Pericardium fibroblast (primary cell): ENCODE measurements around a stretch of chr7.

- RAMPAGE, long total RNA = no peak
Observed at GRCh38 chr7:131684-132245, 60.6 kb upstream of the FAM20C start.

DNA sequence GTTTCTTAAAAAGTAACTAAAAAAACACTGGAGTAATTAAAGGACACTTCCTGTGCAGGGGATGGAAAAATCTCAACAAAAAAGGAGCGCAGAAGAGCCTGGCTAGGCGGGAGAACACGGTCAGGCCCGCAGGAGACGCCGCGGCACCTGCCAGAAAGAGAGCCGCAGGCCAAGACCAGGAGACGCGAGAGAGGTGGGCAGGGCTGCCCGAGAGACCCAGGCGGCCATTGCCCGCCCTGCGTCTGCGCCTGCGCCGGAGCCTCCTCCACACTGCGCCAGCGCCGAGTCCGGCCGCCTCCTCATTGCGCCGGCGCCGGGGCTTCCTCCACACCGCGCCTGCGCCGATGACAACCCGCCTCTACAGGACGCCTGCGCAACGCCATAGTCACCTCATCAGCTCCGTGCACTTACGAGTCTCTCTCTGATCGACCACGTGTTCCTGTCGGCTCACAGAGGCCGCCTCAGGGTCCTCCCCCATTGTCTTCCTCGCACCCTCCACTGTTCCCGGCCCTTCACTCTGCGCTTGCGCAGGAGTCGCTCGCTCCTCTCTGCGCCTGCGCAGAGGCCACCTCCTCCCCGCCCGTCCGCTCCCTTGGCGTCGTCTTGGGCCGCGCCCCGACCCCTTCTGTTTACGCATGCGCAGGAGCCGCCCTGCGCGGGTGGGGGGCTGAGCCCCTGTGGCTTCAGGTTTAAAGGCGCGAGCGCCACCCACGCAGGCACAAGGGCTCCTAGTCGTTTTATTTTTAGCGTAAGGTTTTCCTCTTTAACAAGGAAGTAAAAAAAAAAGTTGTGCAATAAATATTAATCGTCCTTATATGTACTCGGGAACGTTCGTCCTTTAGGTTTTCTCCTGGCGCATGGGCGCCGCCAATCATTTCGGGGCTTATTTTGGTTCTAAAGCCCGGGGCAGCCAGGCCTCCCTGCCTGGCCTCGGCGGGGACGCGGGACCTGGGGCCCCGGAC, 43.2 kb upstream of the FAM20C start:
- RAMPAGE, long total RNA = start-site peak on the plus strand centred at position 828 of the sequence, 29 bp wide, 15 and 6 reads in 2 replicates

GRCh38 chr7:197668-197967, 5.2 kb downstream of the FAM20C start:
- RAMPAGE, long total RNA = no peak

DNA sequence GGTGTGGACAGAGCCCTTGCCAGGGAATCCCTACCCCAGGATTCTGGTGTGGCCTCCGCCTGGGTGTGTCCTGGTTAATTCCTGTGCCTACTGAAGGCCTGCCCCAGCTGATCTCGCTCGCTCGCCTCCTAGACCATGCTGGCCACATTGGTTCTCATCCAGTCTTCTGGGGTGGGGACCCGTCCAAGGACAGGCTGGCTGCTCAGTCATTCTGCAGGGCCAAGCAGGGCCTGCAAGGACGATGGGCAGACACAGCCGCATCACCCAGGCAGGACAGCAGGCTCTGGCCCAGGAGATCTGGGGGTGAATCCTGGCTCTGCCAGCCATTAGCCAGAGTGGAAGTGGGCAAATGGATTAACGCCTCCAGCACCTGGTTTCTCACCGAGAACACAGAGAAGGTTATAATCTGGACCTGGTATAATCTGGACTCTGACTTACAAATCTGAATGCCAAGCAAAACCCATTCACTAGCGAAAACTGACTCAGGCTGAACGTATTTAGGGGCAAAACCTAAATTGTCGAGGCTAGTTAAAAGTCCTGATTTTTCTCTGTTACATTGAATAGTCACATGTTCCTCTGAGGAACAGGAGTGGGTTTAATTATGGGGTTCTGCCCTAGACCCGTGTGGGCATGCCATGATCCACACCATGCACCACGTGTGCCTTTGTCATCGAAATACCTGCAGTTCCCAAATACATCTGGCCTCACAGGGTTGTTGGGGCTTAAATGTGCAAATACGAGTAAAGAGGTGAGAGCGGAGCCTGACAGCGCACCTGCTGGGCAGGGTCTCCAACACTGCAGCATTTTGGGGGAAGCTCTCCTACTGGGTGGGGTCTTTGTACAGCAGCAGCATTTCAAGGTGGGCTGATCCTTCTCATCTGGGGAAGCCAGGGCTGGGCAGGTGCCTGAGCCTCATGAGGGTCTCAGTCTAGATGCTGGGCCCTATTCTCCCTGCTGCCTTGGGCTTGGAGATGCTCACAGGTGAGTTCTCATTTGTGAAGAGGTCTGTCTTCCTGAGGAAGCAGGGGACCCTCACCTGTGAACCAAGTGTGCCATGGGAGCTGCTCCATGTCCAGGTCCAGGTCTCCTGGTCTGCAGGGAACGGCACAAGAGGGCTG, 6.0 kb downstream of the FAM20C start:
- RAMPAGE, long total RNA = no peak

DNA sequence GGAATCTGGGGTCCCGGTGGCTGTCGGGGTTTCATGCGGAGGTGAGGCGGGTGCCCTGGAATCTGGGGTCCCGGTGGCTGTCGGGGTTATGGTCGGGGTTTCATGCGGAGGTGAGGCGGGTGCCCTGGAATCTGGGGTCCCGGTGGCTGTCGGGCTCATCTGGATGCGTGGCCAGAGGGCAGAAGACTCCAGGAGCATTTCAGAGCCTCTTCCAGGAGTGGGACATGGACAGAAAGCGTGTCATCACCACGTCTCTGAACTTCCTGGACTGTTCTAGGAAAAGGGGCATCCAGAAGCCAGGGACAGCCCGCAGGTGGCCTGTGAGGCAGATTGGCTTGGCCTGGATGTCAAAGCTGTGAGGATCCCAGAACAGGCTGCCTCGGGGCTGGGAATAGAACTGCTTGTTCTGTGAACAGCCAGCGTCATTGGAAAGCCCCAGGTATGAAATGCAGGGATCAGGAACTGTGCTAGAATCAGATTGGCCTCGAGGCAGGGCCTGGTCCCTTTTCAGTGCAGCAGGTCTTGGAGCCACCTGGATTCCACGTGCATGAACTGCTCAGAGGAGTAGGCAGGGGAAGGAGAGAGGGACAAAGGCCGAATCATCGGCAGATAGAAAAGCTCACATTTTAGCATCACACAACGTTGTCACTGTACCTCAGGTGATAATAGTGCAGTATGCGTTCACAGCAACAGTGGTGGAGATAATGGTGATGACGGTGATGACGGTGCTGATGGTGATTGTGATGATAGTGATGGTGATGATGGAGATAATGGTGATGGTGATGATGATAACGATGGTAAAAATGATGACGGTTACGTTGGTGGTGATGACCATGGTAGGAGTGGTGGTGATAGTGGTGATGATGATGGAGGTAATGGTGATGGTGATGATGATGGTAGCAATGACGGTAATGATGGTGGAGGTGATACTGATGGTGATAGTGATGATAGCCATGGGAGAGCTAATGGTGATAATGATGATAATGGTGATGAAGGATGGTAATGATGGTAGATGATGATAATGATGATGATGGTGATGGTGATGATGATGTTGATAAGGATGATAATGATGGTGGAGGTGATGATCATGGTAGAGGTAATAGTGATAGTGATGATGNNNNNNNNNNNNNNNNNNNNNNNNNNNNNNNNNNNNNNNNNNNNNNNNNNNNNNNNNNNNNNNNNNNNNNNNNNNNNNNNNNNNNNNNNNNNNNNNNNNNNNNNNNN, 44.8 kb downstream of the FAM20C start:
- RAMPAGE, long total RNA = no peak

DNA sequence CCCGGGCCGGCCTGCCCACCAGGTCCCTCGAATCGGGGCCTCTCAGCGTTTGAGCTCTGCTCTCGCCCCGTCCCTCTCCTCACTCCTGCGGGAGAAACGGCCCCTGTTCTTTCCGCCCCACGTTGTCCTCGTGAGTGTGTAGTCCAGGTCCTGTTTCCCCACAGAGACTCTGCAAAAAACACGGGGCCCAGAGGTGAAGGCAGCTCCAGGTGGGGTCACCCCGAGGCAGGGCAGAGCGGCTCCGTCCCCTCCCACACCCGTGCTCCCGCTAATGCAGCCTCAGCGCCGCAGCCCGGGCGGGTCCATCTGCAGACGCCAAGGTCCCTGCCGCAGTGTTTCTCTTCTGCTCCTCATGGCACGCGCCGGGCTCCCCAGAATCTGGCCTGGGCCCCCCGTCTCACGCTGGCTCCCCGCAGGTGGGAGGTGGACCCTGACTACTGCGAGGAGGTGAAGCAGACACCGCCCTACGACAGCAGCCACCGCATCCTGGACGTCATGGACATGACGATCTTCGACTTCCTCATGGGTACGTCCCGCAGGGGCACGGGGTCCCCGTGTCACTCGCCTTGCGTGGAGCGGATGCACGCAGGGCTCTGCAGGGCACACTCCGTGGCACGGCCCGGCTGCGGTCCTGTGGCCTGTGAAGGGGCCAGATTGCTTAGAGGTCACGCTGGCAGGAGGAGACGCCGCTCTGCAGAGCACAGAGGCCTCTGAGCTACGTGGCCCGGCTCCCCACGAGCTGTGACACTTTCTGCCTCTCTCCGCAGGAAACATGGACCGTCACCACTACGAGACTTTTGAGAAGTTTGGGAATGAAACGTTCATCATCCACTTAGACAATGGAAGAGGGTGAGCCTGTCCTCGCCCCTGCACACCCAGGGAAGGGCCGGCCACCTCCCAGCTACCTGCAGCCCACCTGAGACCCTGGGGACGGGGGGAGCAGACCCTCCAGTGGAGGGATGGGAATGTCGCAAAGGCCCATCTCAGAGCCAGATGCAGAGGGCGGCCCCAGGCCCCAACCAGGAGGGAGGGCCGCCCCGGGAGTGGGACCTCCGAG, 33.4 kb upstream of the FOXL3 start:
- RAMPAGE, long total RNA = no peak

DNA sequence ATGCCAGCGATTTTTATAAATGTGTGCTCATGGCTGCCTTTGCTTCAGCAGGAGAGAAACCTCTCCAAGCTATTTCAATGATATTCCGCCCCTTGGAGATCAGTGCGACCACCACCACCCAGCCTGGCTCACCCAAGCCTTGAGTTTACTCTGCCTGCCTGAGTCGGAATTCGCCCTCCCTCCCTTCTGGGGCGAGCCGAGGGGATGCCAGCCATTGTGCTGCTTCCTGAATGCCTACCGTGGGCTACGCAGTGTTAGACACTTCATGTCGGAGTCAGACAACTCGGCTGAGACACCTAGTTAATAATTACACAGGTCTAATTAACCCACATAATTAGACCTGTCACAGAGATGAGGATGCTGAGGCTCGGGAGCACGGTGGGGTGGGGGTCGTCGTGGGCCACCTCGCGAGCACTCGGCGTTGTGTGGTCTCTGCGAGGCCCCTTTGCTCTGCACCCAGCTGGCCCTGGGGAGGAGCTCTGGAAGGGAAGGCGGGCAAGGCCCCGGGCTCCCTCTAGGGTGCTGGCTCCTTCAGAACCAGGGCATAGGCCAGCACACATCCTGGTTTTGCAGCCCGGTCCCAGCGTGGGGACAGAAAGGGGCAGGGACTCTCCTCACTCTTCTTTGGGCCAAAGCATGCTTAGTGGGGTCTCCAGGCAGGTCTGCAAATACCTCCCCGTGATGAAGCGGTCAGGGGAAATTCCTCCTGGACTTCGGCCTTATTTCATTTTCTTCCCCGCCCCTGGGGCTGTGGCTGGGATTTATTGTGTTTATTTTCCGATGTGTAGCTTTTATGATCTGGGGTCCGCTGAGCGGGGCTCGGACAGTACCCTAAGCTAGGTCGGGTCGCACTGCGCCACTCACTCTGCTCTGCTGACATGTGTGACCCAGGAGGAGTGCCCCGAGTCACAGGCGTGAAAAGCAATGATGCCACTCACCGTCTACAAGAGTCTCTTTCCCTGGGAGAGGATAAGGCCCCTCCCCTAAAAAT, 5.1 kb upstream of the FOXL3 start:
- RAMPAGE, long total RNA = no peak

DNA sequence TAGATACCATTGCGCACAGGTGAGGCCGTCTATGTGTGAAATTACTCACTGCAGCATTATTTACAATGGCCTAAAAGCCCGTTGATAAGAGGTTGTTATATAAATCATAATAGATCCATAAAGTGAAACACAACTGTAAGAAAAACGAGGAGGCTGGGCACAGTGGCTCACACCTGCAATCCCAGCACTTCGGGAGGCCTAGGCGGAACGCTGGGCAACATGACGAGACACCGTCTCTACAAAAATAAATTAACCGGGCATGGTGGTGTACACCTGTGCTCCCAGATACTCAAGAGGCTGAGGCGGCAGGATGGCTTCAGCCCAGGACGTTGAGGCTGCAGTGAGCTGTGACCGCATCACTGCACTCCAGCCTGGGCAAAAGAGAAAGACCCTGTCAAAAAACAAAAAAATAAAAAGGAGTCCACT, 40.0 kb downstream of the FOXL3 start:
- RAMPAGE, long total RNA = no peak

- RAMPAGE, long total RNA = no peak
Observed at GRCh38 chr7:424785-425608, 94.6 kb downstream of the PDGFA start.

DNA sequence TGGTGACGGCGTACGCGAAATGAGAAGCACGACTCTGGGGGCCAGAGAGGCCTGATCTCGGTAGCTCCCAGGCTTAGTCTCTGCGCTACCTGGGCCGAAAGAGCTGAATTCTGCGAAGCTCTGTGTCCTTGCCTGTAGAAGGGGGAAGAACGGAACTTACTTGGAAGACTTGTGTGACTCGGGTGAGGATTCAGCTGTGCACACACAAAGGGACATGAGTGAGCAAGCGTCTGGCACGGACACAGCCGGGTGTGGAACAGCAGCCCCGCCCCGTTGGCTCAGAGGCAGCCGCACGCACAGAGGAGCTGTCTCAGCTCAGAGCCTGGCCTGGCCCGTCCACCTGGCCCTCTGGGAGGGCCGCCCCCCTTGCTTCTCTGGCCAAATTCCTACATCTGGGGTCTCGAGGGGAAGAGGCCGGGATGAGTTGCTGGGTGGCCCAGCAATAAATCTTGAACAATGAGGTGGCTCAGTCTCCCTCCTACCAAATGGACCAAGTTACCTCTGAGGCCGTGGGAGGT, 83.9 kb downstream of the PDGFA start:
- RAMPAGE, long total RNA = no peak

- RAMPAGE, long total RNA = no peak
Observed at GRCh38 chr7:499124-499733, 20.4 kb downstream of the PDGFA start.

DNA sequence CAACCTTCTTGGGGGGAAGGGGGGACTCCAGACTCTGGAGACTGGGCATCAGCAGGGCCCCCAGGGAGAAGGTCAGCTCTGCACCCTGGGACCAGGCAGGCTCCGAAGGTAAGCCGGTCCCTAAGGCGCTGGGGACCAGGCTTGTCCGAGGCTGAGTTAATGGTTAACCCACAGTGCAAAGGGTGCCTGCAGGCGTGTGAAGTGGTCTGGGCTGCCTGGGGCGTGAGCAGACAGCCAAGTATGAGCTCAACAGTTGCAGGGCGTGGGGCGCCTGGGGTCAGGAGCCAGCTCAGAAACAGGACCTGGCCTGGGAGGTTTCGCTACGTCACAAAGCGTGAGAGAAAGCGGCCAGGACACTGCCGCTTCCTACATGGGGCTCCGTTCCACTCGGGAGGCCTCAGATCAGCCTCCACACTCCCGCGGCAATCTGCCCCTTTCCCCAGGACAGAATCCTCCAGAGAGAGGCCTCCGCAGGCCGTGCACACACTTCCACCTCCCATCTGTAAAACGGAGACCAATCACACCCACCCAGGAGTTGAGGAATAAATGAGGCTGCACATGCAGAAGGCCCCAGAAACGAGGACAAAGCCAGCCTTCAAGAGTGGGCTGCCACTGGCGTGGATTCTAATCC, 16.0 kb downstream of the PDGFA start:
- RAMPAGE, long total RNA = no peak

DNA sequence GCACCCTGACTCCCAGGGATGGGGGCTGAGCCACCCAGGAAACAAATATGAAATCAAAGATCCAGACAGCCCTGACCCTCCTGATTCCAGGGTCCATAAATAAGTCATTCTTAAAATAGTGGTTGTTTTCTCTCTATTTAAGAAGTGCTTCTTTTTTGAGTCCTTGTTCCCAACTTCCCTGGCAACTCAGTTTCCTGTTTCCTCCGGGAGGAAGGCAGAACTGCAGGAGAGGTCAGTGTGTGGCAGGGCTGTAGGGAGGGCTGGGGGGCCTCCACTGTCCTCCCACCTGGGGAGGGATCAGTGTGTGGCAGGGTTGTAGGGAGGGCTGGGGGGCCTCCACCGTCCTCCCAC, 88.7 kb upstream of the PDGFA start:
- RAMPAGE, long total RNA = no peak

DNA sequence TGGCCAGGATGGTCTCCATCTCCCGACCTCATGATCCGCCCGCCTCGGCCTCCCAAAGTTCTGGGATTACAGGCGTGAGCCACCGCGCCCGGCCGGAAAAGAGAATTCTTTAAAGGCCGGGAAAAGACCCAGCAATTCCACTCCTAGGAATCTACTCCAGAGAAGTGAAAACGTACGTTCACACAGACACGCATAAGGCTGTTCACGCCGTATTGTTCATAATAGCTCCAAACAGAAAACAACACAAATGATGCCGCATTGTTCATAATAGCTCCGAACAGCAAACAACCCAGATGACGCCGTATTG, 85.4 kb upstream of the DNAAF5 start:
- RAMPAGE, long total RNA = no peak

DNA sequence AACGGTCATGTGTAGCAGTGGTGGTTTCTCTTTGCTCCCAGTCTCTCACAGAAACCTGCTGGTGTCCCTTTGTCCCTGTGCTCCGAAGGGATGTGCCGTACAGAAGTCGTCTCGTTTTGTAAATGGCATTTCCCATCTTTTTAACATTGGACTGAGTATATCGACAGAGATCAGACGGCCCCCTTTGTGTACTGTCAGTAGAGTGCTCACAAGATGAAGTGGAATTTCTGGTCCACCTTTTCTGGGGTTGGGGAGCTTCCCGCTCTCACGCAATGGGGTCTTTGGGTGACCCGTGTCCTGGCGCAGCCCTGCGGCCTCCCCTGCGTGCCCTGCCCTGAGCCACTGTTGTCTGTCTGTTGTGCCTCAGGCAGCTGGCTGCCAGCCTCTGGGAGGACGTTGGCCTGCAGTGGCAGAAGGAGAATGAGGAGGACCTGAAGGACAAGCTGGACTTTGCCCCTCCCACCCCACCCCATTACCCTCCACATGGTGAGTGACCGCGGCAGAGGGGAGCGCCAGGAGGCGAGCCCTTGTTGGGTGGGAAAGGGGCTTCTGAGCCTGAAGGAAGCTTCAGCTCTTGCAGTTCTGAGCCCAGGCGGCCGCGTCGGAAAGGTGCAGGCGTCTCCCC, 14.0 kb upstream of the PRKAR1B start:
- RAMPAGE, long total RNA = no peak

DNA sequence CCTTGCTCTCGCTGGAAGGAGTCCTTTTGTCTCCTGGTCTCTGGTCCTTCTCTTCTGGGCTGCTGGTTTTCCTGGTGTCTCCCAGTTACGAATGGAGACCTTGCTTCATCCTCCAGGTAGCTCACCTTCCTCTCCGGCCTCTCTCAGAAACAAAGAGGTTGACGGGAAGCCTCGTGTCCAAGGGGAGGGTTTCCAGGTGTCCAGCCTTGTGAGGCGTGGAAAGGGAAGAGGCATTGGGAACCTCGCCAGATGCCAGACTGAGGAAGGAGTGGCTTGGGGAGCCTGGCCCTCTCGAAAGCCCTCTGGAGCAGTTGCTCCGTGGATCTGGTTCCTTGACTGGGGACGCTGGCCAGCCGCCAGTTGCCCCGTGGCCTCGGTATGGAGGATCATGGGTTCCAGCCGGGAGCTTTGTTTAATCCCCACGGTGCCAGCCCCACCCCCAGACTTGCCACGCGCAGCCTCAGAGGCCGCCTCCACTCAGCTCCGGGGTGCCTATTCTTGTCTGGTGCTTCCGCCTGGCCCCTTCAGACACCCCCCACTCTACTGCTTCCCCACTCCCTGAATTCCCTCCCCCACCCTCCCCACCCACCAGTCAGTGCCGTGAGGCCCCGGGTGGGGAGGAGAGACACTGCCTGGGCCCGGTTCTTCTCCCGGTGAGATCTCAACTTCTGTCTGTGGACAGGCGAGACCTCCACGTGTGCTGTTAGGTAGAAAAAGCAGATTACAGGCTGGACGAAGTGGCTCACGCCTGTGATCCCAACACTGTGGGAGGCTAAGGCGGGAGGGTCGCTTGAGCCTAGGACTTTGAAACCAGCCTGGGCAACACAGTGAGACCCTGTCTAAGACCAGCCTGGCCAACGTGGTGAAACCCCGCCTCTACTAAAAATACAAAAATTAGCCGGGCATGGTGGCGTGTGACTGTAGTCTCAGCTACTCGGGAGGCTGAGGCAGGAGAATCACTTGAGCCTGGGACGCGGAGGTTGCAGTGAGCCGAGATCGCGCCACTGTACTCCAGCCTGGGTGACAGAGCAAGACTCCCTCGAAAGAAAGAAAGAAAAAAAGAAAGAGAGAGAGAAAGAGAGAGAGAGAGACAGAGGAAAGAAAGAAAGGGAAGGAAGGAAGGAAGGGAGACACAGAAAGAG, 30.1 kb upstream of the SUN1 start:
- RAMPAGE, long total RNA = no peak

GRCh38 chr7:856211-856743, 20.1 kb upstream of the GET4 start:
- RAMPAGE, long total RNA = no peak

DNA sequence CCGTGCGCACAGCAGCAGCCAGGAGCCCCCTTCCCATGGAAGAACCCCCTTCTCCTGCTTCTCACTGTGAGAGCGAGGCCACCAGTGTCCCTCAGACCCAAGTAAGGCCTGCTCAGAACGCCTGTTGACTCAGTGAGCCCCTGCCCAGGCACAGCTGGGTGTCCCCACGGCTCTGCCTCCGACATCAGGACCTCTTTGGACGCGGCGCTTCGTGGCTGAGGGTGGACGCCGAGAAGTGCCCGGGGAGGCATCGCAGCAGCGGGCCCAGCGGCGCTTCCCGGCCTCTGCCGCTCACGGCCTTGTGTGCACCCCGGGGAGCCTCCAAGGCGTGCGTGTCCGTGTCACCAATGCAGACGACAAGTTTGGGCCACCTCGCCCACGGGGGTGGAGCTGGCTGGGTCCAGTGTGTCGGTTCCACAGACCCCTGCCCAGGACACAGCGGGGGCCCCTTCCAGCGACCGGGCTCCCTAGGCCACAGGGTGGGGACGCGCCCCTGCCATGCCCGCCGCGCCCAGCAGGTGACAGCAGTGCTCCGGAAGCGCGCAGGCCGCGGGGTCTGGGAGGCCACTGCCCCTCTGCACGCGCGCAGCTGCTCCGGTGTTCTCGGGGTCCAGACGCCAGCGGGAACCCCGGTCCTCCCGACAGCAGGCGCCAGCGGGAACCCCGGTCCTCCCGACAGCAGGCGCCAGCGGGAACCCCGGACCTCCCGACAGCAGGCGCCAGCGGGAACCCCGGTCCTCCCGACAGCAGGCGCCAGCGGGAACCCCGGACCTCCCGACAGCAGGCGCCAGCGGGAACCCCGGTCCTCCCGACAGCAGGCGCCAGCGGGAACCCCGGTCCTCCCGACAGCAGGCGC, 32.4 kb downstream of the GET4 start:
- RAMPAGE, long total RNA = no peak

- RAMPAGE, long total RNA = no peak
Observed at GRCh38 chr7:909347-909850, 33.0 kb downstream of the GET4 start.

DNA sequence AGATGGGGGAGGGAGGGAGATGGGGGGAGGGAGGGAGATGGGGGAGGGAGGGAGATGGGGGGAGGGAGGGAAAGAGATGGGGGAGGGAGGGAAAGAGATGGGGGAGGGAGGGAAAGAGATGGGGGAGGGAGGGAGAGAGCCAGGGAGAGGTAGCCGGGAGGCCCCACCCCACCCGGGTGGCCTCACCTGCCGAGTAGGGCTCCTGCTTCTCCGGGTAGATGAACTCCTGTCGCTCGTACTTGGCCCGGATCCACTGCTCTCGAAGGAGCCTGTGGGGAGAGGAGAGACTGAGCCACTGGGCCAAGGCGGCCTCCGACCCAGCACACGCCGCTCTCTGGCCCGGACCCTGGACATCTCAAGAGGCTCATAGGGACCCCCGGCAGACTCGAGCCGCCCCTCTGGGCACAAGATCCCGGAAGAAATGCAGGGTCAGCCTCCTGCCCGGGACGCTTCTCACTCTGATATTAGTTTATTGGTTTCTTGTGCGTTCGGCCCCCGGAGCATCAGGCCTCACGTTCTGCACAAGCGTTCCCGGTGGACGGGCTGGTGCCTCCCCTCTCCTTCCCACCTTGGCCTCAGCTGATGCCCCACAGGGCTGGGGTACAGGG, 34.6 kb downstream of the ADAP1 start:
- RAMPAGE, long total RNA = no peak